HL-60 (cell line): ENCODE measurements around the genes MAN2A1 and WDR36.

DNA sequence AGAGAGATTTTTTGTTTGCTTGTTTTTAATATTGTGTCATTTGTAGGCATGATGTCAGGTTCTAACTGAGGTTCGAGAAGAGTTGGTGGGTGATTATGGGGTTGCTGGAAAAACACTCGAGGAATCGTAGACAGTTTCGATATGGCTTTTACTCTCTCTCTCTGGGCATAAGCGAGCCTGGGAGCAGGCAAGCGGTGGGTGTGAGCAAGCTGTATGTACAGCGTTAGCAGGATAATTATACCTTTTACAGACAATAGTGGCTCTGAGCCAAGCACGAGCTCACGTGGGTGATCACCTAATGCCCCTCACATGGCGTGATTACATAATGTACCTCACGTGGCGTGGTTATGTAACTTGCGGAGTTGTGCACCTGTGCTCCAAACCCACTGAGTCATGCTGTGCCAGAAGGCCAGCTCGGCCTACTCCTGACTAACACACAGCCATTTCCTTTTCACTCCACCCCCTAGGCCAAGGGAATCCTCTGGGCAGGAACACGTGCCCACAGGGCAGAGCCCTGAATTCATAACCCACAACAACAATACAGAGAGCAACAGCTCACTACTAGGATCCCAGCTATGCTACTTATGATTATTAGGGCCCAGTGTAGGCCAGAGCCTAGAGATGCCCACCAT lies 797.2 kb downstream of the EFNA5 start:
- RRBS: no CpG with 5 or more reads among the region's 15 CpGs

DNA sequence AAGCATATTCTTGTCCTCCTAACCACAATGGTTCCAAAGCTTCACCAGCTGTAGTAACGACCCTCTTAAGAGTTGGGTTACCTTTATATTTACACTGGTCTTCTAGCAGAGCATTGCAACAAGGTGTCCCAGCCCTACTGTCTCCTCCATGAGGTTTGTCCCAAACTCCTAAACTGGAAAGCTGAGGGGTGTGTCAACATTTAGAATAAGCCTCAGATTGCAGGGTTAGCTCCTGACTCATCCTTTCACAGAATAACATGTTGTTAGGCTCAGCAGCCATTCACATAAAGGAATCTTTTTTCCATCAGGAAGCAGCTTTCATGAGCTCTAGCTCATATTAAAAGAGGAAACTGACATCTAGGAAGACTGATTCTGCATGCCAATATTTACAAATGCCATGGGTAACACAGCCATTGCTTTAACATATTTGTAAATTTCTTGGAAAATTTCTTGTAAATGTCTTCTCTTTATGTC lies 238.7 kb downstream of the EFNA5 start:
- RRBS: no CpG with 5 or more reads among the region's 1 CpG

DNA sequence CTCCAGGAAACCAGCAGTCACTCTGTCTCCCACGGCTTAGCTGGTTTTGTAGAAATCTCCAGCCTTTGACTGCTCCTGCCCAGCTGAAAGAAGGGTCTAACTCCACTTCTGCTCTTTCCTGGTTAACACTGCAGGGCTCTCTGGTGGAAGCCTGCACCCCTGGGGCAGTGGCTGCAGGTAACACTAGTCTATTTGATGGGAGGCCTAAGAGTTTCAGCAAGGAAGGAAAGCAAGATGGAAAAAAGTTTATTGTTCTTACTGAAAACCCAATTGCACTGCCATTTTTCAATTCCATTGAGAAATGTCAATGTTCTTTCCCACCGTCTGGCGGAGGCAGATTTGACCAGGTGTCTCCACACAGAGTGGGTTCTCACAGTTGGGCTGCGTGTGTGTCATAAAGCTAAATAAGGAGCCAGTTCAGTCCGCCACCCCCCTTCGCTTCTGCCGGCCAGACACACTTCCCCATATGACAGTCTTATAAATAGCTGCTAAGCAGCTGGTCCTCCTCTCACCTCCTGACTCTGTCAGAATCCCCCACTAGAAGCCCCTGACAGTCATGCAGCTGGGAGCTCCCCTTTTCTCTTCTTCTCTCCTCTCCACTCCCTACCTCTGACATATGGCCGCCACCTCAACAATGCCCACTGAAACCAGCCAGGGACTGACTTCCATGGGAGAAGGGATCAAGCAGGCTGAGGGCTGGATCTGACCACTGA lies 141.7 kb upstream of the EFNA5 start:
- RRBS: no CpG with 5 or more reads among the region's 8 CpGs

- RRBS: no CpG with 5 or more reads among the region's 4 CpGs
Observed at GRCh38 chr5:107904184-107904898, 233.6 kb upstream of the EFNA5 start.

- RRBS: no CpG with 5 or more reads among the region's 9 CpGs
Observed at GRCh38 chr5:108727068-108727579, 20.6 kb upstream of the FER start.

- RRBS: no CpG with 5 or more reads among the region's 2 CpGs
Observed at GRCh38 chr5:108924483-108925076, 176.9 kb downstream of the FER start.

- RRBS: no CpG with 5 or more reads among the region's 16 CpGs
Observed at GRCh38 chr5:109051279-109052093, 303.8 kb downstream of the FER start.

GRCh38 chr5:109378158-109379397 lies 31.2 kb downstream of the PJA2 start:
- RRBS: no CpG with 5 or more reads among the region's 4 CpGs

GRCh38 chr5:109410520-109411424 lies 998 bp upstream of the PJA2 start:
- RRBS: 25% methylated on average over 1 of the region's 22 CpGs

GRCh38 chr5:109689146-109690212 lies at the start of gene MAN2A1:
Gene MAN2A1, plus strand, starts transcription at chr5:109689927.
- RRBS: 2% methylated on average over 37 of the region's 119 CpGs

DNA sequence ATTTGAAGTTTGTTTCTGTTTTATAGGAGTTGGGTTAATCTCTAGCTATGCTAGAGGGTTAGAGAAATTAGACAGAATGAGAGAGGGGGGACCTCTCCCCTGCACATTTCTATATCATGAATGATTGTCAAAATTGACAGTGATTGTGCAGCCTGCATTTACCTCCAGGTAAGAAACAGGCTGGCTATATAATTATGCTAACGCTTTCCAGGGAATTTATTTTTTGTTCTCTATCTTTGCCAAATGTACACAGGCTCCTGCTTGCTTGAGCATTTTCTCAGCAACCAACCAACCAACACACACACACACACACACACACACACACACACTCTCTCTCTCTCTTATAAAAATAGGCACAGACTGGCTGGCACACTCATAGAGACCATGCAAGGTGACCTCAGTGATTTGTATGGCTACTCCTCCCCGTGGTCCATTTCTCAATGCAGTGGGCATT lies 415.8 kb downstream of the MAN2A1 start:
- RRBS: no CpG with 5 or more reads among the region's 2 CpGs

- RRBS: no CpG with 5 or more reads among the region's 1 CpG
Observed at GRCh38 chr5:110751576-110752222, 12.9 kb downstream of the SLC25A46 start.

- RRBS: no CpG with 5 or more reads among the region's 3 CpGs
Observed at GRCh38 chr5:110752673-110753431, 14.0 kb downstream of the SLC25A46 start.

DNA sequence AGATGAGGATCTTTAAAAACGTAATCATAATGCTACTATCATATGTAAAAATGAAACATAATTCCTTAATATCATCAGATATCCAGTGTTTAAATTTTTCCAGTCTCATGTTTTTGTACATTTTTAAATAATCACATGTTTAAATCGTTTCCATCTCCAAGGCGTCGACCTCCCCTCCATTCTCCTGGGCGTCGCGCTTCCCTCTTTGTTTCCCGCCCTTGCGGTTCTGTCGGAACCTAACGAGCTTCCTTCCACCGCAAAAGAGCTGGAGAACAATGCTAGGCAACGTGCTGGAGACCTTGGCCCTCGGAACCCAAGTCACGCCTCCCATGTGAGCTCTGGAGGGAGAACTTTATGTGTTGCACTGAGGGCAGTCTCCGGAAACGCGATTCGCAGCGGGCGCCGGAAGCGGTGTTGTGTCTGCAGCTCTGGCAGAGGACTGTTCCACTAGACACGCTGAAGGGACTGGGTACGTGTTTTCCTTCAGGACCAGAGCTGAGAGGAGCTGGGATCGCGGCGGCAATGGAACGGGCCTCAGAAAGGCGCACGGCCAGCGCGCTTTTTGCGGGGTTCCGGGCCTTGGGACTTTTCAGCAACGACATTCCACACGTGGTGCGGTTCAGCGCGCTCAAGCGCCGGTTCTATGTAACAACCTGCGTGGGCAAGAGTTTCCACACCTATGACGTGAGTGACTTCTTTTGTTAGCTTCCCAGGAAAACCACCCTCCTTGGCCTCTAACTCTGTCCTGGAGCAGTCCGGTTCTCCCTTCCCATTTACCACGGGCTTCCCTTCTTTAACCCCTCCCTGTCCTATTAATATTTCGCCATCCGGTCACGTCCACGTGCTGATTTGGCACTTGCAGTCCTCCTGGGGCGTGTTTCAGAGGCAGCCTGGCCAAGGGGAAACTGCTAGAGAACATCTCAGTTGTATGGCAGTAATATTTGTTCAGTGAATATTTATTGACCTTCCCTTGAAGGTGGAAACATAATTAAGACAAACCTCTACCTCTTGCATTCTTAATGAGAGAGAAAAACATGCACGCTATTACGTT lies at the start of gene WDR36:
TSS of gene WDR36 (plus strand) at position 414 of the 1,051 bp plus-strand sequence.
- RRBS: 3% methylated on average over 9 of the region's 53 CpGs

- RRBS: no CpG with 5 or more reads among the region's 2 CpGs
Observed at GRCh38 chr5:111234219-111234435, 9.9 kb downstream of the CAMK4 start.

GRCh38 chr5:111301981-111302488 lies 77.9 kb downstream of the CAMK4 start:
- RRBS: no CpG with 5 or more reads among the region's 18 CpGs

DNA sequence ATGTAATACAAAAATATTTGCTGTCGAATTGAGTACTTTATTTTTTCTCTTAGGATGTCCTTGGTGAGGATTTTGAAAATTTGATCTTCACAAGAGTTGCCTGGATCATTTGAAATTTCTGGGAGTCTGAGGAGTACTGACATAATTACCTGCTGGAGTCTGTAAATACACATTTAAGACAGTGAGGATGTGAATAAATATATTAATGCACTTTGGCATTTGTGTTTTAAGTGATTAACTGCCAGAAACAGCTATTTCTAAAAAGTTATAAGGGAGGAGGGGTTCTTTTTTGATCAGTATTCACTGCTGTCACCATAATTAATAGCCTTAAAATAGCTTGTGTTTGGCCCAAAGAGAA lies 257.0 kb downstream of the EPB41L4A start:
- RRBS: no CpG with 5 or more reads among the region's 1 CpG

GRCh38 chr5:112165718-112166236 lies 253.3 kb downstream of the EPB41L4A start:
- RRBS: no CpG with 5 or more reads among the region's 2 CpGs

GRCh38 chr5:112168643-112169227 lies 250.3 kb downstream of the EPB41L4A start:
- RRBS: no CpG with 5 or more reads among the region's 11 CpGs

- RRBS: no CpG with 5 or more reads among the region's 8 CpGs
Observed at GRCh38 chr5:112293415-112294042, 125.5 kb downstream of the EPB41L4A start.